Colic lymph node (tissue), 1 donor: ENCODE measurements around a stretch of chr12.

DNA sequence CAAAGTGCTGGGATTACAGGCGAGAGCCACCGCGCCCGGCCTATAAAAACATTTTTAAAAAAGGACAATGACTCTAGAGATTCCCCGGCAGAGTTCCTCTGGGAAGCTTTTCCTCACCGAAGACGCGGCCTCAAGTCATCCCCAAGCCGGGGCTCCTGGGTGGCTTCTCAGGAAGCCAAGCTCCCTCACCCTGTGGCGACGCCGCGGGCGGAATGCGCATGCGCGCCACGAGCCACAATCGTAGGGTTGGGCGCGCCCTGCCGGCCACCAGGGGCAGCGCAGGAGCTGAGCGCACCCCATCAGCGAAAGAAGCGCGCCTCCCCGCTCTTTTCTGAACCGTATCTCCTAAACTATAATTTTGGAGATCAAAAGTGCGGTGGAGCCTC, 17.3 kb upstream of the CHFR start:
- PRO-cap: unidirectional peak, minus-strand start at position 192 of the sequence

DNA sequence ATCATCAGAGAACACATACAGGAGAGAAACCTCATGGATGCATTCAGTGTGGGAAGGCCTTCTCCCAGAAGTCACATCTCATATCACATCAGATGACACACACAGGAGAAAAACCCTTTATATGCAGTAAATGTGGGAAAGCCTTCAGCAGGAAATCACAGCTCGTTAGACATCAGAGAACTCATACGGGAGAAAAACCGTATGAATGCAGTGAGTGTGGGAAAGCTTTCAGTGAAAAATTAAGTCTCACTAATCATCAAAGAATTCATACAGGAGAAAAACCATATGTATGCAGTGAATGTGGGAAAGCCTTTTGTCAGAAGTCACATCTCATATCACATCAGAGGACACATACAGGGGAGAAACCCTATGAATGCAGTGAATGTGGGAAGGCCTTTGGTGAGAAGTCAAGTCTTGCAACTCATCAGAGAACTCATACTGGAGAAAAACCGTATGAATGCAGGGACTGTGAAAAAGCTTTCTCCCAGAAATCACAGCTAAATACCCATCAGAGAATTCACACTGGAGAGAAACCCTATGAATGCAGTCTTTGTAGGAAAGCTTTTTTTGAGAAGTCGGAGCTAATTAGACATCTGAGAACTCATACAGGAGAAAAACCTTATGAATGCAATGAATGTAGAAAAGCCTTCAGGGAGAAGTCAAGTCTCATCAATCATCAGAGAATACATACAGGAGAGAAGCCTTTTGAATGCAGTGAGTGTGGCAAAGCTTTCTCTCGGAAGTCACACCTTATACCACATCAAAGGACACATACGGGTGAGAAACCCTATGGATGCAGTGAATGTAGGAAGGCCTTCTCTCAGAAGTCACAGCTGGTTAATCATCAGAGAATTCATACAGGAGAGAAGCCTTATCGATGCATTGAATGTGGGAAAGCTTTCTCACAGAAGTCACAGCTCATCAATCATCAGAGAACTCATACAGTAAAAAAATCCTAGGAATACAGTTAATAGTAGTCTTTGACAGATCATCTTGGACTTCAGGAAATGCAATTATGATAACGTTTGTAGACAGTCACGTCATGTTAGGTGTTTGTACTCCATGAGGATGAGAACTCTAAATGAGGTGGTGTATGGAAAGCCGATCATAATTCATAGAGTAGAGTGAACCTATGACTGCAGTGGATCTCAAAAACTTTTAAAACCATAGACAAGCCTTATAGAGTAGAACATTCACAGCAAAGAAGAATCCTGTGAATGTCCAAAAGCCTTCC, 21.1 kb downstream of the ZNF84 start:
- PRO-cap: no peak

- PRO-cap: no peak
Measured at GRCh38 chr12:133129579-133130135, 417 bp downstream of the ZNF891 start.

DNA sequence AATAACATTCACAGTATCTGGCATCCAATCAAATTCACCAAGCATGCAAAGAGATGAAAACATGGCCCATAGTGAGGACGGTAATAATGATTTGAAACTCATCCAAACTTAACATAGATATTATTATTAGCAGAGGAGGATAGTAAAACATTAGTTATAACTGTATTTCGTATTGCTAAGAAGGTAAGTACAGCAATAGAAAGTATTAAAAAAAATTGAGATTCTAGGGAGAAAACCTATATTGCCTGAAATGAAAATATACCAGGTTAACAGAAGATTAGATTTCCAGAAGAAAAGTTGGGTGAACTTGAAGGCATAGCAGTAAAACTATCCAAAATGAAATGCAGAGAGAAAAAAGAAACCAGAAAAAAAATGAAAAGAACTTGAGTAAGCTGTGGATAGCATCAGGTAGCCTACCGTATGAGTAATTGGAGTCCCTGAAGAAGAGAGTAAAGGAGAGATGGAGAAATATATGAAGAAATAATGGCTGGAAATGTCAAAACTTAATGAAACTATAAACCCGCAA, 10.9 kb downstream of the ZNF10 start:
- PRO-cap: no peak